Bronchus (tissue), 1 donor: ENCODE data around the gene ZNG1A.

GRCh38 chr9:178559-179495 lies at the start of gene ZNG1A:
Gene ZNG1A, minus strand, starts transcription at chr9:179056.
- PRO-cap, result no peak

DNA sequence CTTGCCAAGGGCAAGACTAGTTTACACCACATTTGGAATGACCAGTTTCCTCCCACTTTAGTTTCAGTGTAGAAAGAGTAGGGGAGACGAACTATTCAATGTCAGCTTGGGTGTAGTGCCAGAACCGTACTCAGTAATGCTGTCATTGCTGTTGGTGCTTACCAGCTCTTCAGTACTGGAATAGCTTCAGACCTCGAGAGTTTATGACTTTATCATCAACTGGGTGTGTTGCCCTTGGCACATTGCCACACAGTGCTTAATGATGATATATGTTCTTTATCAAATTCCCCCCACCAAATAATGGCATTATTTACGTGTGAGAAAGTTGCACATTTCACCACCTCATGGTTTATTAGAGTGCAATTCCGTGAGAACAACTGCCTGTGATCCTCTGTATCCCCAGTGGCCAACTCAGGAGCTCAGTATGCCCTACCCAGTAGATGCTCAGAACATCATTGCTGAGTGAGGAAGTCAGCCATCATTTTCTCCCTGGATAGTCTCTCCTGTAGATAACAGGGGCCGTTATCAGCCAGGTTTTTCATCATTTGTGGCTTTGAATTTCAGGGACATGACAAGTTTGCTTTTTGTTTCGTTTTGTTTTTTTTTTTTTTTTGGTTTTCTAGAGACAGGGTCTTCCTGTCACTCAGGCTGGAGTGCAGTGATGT lies 67.3 kb downstream of the DOCK8 start:
- PRO-cap, result no peak

DNA sequence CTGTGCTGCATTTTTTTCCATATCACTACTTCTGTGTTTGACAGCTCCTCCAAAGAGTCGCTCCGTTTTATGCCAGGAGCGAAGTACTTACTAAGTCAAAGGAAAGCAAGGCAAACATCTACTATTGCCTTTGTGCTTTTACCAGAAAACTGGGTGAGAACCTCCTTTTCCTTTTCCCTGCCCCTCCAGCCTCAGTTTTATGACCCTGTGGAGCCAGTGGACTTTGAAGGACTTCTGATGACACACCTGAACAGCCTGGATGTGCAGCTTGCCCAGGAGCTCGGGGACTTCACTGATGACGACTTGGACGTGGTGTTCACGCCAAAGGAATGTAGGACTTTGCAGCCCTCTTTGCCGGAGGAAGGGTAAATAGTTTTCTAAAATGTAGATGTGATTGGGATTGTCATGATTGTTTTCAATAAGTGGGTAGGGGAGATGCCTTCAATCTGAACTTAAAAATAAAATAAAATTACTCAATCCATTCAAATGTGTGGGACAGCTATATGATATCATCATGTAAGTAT lies 71.7 kb downstream of the DOCK8 start:
- PRO-cap, result no peak

DNA sequence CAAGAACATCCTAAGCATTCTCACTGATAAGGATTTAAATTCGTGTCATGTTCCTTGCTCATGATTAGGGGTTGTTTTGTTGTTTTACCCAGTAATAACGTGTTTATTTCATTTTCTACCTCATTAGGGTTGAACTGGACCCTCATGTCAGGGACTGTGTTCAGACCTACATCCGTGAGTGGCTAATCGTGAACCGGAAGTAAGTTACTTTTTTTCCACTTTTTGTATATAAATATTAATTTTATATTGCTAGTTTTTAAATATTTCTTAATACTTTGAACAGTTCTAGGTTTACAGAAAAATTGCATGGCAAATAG lies 74.7 kb downstream of the DOCK8 start:
- PRO-cap, result no peak

DNA sequence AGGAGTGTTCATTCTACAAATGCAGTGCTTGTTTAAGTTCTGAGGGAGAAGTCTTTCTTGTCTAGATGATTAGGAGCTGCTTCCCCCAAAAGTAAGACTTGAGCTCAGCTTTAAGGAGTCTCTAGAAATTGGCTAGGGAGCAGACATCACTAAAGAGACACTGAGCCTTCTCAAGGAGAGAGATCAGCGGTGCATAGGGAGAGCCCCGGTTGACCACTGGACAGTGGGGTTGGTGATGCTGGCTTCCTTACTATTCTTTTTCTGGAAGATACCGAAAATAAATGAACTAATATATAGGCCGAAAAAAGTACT lies 5.9 kb downstream of the KANK1 start:
- PRO-cap, result no peak

DNA sequence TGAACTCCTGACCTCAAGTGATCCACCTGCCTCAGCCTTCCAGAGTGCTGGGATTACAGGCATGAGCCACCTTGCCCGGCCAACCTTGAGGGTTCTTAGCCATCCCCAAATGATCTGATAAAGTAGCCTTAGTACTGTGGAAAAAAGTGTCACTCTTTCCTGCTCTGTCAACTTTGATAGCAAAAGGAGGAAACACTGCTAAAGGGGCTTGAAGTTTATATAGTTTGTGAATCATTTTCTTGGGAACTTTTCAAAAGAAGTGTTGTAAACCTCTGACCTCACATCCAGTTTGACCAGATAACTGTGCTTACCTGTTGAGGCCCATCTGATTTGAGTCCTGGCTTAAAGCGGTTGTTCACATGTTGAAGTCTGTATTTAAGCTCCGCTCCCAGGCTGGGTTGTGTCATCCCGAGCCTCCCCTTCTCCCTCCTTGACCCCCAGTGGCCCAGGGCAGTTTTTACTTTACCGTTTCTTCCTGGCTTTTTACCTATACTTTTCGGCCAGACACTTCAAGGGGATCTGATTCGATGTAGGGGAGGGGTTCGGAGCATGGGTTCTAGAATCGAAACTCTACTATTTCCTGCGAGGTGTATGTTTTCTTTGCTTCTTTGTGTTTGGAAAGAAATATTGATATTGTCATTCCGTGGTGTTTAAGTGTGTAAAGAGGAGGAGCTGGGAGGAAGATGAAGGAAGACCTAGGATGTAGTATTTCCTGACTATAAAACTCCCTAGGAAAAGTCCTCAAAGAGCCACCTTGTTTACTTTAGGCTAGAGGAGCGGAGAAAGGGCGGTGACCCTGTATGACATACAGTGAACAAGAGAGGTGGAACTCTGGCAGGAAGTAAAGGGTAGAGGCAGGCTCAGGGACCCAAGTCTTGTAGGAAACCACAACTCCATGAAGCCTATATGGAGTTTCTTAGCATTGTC lies 13.7 kb downstream of the KANK1 start:
- PRO-cap, result no peak

GRCh38 chr9:652859-653131 lies 148.3 kb downstream of the KANK1 start:
- PRO-cap, result no peak

GRCh38 chr9:696317-696993 lies 145.0 kb upstream of the DMRT1 start:
- PRO-cap, result no peak

- PRO-cap, result bidirectional peak, plus-strand start at chr9:708756, minus-strand start at chr9:708665
These were observed 133.1 kb upstream of the DMRT1 start for GRCh38 chr9:708077-709108.

- PRO-cap, result no peak
These were observed 132.3 kb upstream of the DMRT1 start for GRCh38 chr9:709109-709690.

- PRO-cap, result no peak
These were observed 130.0 kb upstream of the DMRT1 start for GRCh38 chr9:711210-712159.

- PRO-cap, result no peak
These were observed 109.3 kb upstream of the DMRT1 start for GRCh38 chr9:732103-732754.

DNA sequence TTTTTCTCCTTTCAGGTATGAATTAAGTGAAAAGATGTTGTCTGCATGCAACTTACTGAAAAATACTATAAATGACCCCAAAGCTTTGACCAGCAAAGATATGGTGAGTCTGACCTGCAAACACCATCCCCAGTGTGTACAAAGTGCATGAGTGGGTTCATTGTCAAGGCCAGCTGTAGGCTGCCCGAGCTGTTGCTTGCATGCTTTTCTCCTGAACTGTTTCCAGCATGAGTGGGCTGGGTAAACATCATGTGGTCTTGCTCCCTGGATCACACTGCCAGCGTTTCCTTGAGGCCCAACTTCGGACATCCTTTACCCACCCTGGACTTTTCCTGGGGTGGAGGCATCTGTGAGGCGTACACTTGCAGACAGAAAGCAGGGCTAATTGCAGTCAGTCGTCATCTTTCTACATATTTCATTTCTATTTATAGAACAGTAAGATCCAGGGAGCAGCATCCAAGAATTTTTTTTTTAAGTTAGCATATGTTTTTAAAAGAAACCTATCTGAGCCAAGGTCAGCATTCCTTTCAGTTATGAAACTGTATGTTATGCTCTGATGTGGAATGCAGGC lies 106.7 kb upstream of the DMRT1 start:
- PRO-cap, result no peak

DNA sequence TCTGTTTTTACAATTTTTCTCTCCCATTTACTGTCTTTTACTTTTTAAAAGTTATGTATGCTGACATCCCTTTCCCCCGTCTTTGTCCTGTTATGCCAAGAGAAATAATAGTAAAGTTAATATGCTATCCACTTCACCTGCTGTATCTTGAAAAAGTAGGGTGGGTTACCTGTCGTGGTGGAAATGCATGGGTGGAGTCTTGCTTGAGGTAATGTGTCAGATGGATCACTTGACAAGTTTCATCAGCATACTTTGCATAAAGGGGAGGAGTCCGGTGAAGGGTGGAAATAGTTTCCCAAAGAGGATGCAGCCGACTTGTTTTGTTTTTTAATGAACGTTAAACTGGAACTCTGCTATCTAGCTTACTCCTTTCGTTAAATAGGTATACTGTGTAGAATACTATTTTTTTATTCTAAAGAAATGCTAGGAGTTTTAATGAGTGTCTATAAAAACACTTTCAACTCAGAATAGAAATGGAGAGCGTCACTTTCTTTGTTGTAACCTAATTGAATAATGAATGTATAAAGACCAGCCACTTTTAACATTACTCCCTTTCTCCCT lies 9.0 kb upstream of the DMRT3 start:
- PRO-cap, result bidirectional peak, plus-strand start at position 290 of the sequence, minus-strand start at position 184 of the sequence

- PRO-cap, result no peak
These were observed 75.7 kb upstream of the SMARCA2 start for GRCh38 chr9:1939496-1939712.

GRCh38 chr9:2017951-2018103 lies 2.7 kb downstream of the SMARCA2 start:
- PRO-cap, result no peak

- PRO-cap, result unidirectional peak, minus-strand start at chr9:2427658
These were observed 194.1 kb upstream of the VLDLR start for GRCh38 chr9:2427245-2428067.

DNA sequence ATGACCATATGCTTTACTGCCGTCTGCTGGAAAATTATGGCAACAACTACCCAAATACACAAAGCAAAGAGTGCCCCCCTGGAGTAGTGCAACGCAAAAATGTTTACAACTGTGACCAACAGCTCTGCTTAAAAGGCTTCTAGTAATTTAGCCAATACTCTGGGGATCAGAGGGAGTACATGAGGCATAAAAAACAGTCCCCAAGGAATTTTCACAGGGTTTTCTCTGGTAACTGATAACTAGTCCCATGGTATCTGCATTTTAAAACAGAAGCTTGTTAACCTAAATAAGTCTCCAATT lies 10.9 kb downstream of the KCNV2 start:
- PRO-cap, result no peak

DNA sequence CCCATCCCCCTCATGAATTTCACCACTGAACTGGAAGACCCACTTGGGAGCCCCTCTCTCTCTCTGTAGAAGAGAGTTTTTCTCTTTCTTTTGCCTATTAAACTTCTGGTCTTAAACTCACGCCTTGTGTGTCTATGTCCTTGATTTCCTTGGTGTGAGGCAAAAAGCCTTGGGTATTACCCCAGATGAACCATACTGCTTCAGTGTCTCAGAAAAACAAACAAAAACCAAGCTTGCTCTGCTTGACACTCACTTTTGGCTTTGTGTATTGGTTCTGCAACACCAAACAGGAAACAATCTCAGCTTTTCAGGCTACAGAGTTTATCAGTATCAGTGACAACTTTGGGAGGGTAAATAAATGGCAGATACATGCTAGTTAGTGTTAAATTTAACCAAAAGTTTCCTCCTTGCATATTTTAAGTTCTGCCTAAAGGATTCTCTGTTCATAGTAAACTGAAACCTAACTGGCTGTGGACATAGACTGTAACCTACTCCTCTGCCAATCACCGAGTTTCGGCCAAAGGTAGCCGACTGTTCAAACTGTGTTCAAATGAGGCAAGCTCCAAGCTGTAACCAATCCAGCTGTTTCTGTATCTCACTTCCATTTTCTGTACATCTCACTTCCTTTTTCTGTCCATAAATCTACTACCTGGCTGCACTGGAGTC lies 43.9 kb downstream of the KCNV2 start:
- PRO-cap, result no peak

DNA sequence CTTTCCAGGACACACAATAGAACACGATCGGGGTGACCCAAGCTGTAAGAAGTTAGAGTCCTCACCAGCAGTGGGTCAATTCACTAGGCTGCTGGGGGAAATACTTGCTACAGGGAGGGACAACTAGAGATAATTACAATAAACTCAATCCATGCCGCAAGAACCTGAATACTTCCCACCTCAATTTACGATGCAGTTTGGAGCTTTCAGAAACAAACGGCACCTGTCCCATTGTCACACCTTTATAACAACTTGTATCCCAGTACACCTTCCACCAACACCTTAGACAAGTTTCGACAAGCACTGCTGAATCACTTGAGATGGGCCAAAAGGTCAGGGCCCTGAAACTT lies 194.1 kb downstream of the GLIS3 start:
- PRO-cap, result no peak